ENCODE results near the gene BMP3.

GRCh38 chr4:78825828-78826543, 49.8 kb downstream of the BMP2K start:
- RRBS, result no CpG with 5 or more reads among the region's 11 CpGs

DNA sequence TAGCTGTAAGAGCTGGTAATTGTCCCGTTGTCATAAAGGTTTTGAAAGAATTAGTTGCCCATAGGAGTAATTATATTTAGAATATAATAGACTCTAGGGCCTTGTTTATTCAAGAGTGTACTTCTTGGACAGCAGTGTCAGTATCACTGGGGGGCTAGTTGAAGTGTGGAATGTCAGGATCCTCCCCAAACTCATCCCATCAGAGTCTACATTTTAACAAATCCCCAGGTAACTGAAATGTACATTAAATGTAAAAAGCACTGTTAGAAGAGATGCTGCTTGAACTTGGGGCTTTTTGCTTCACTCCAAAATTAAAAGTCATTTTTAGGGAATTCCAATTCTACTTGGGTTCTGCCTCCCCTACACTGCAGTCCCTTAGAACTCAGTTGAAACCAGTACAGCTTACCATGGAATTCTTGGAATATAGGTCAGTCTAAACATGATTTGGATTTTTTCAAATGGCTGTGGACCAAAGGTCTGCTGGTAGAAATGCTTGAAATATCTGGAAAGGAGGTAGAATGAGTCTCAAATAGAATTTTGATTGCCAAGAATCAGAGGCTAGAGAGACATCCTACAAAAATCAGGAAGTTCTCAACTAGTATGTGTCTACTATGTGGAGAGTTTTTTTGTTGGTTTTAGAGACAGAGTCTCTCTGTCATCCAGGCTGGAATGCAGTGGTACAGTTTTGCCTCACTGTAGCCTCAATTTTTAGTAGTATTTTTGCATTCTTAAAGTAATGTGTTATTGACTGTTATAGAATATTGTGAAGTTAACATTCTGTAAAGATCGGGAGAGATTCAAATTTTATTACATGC, 53.8 kb downstream of the PAQR3 start:
- RRBS, result no CpG with 5 or more reads among the region's 2 CpGs

DNA sequence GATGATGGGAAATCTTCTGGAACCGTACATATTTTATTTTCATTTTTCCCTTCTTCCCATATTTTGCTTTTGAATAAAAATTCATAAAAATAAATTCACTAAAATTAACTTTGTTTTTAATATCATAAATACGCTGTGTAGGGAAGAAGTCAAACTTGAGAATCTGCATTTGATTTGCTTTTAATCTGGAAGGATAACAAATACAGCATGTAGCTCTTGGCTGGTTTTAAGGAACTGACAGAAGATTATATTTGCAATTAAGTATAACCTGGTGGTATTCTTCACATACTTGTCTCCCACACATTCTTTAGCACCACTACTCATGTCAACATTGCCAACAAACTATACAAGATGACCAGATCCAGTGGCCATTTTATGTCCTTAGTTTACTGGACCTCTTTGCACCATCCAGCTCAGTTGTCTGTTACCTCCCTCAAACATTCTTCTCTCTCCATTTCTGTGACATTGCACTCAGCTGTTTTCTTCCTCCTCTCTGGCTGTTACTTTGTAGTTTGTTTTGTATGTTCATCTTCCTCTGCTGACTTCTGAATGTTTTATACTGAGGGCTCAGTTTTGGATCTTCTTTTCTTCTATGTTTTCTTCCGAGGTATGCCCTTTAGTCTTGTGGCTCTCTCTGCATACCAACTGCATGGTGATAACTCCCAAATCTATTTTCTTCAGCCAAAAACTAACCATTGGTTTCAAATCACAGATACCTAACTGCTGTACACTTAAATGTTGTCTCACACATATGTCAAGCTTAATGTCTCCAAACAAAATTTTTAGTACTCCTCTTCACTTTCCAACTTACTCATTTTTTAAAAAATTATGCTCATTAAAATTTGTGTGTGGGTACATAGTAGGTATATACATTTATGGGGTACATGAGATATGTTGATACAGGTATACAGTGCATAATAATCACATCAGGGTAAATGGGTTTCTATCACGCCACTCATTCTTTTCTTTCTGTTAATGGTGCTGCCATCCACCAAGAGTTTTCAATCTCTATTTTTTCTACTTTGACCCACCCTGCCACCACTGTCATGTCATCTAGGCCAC, 31.0 kb downstream of the PAQR3 start:
- RRBS, result no CpG with 5 or more reads among the region's 4 CpGs

DNA sequence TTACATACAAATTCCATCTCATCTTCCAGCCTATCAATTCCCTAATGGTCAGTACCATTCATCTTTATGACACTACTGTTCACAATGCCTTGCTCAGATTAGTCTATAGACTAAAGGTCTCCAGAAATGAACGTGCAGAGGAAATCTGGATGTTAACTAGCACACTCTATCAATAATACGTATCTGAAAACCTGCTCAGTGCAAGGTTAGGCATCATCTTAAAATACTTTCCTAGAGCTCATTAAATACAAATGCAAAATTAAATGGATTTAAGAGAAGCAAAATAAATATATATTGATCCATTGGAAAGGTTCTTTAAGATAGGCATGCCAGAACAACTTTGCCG, 3.7 kb downstream of the PAQR3 start:
- RRBS, result no CpG with 5 or more reads among the region's 3 CpGs

GRCh38 chr4:80124669-80125795, 52.0 kb upstream of the ANTXR2 start:
- RRBS, result no CpG with 5 or more reads among the region's 2 CpGs

- RRBS, result 92% methylated on average over 33 of the region's 87 CpGs
These were observed at the start of gene BMP3 for GRCh38 chr4:81030467-81031509. BMP3 (plus strand) TSS chr4:81030708.

GRCh38 chr4:81032705-81033318, 2.3 kb downstream of the BMP3 start:
- RRBS, result no CpG with 5 or more reads among the region's 2 CpGs

DNA sequence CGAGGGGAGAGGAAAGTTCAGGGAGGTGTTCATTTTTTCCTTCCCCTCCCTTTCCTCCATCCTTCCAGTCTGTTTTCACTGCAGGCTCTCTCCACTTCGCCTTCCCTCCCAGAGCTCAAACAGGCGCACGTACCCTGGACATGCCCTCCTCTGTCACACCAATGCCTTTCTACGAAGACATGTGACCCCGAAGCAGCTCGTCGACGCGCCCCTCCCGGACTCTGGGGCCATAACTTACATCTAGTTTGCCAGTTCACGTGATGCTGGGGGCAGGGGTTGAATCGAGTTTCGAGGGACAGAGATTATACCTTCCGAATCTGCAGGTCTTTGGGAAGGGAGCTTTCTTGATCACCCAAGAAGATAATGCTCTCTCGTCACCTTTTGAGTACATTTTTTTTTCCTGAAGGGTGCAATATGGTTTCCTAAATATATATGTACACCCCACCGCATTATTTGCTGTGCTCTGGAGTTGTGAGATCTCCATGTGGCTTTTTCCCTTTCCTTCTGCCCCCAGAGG, 533 bp upstream of the PRKG2 start:
- RRBS, result no CpG with 5 or more reads among the region's 17 CpGs

DNA sequence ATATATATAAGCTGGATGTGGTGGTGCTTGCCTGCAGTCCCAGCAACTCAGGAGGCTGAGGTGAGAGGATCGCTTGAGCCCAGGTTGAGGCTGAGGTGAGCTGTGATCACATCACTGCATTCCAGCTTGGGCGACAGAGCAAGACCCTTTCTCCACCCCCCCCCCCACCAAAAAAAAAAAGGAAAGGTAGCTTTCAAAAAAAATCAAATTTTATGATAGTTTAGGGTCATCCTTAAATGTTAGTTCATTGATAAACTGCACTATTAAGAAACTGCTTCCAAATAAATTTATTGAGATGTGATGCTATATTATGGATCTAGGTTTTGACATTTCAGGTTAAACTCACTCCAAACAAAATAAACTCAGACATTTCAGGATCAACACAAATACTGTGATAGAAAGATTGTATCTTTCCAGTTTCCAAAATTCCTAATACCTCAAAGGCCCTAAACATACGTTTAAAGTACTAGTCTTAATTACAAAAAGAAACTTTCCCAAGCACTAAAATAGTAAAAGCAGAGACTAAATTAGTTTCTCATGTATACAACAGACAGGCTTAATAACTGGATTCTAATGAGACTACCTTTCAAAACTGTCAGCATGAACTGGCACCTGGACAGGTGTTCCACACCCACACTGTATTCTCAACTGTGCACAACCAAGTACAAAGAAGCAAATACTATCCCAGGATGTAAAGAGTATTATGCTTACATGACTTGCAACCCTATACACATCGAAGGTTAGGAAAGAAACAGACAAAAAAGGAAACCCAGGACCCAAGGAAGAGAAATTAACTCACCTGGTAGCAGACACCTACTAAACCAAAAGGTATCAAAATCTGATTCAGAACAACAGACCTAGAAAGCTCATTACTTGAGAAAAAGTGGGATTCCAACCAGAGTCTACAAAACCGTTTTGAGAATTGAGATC, 25.5 kb downstream of the HNRNPD start:
- RRBS, result no CpG with 5 or more reads among the region's 5 CpGs

DNA sequence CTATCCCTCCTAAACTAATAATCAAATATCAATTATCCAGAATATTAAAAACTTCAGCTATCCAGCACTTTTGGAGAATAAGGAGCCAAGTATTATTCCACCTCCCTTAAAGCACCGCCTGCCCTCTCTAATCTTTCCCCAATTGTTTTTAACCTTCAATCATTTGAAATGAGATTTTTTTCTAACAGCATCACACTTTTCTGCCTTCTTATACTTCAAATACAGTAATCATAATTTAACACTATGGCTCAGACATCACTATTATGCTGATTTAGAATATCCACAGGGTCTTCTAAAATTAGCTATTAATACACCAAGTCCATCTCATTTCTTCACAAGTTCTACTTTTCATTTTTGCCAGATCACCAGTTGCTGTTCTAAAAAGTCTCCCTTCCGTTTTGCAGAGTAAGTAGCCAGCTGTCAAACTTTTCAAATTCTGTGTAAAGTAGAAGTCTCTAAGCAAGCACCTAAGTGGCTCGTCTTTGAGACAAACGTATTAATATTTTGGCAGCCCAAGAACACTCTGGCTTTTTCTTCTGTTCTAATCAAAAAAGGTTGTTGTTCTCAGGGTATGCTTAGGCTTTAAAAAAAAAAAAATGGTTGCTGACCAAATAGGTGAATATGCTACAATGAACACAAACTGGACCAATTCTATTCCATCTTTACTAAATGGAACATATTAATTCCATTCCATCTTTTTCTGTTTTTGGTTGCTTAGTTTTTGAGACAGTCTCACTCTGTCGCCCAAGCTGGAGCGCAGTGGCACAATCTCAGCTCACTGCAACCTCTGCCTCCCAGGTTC, 11.7 kb downstream of the HNRNPD start:
- RRBS, result no CpG with 5 or more reads among the region's 6 CpGs

DNA sequence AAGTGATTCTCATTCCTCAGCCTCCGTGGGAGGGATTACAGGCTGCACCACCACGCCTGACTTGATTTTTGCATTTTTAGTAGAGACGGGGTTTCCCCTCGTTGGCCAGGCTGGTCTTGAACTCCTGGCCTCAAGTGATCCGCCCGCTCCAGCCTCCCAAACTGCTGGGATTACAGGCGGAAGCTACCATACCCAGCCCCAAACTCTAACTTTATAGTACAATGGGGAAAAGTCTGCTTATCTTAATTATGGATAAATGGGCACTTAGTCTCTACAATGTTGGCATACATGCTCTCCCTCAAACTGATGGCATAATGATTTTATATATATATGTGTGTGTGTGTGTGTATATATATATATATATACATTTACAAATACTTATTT, 11.1 kb downstream of the HNRNPD start:
- RRBS, result no CpG with 5 or more reads among the region's 7 CpGs

DNA sequence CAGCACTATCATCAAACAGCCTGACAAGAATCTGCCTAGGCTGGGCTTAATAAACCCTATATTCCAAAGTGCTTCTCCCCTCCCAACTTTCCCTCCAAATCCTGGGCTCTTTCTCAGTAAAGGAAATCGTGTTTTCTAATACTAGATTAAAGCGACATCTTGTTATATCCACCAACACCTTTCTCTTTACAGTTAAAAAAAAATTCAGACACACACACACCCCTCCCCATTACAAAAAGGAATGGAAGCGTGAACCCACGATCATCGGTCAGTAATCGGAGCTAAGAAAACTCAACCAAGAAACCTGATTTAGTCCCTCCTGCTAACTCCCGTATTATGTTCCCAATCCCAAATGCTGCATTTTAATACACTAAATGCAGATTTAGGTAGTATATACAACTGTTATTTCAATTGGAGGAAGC, 1.8 kb downstream of the HNRNPD start:
- RRBS, result no CpG with 5 or more reads among the region's 7 CpGs

DNA sequence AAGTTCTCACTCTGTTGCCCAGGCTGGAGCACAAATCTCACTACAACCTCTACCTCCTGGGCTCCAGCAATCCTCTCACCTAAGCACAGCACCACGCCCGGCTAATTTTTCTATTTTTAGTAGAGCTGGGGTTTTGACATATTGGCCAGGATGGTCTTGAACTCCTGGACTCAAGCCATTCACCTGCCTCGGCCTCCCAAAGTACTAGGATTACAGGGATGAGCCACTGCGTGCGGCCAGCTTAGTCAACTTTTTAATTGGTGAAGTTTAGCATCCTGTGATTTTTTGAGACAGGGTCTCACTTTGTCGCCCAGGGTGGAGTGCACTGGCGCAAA, 8.4 kb downstream of the HNRNPDL start:
- RRBS, result no CpG with 5 or more reads among the region's 7 CpGs

DNA sequence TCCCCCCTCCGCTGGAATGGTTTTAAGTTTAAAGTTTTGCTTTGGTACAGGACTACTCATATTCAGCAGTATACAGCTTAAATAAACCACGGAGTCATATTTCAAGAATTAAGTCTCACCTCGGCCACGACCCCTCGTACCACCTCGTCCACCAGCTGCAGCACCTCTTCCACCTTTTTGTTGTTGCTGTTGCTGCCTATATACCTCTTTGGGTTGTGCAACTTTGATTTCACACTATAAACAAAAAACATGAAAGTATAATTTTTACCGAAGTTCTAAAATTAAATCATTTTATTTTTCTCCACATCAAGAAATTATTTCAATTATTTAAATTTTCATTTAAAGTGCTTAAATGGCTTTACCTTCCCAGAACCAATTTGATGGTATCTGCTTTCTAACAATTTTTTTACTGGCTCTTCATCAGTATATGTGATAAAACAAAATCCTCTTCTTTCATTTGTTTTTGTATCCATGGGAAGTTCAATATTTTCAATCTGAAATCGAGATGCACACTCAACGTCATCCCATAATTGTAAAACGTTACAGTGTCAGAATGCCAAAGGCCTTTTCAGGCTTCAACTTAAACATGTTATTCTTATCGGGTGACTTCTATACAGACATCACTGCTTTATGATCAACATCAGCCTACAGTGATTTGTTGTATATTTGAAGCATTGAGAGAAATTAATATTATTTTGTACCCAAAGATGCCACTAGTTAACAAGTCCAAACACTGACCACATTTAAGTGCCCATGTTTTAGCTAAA, 3.0 kb downstream of the HNRNPDL start:
- RRBS, result no CpG with 5 or more reads among the region's 11 CpGs

DNA sequence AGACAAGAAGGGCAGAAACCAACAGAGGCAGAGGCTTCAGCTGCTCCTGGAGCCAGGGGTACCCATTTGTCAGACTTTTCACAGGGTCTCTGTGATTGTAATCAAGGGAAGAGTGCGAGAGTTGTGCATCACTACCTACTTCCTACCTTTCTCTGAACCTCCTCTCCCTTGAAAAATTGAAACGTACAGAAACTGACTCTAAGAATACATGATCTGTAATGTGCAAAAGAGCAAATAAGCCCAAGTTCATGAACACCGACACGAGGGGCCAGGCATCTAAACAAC, 4.5 kb downstream of the TMEM150C start:
- RRBS, result no CpG with 5 or more reads among the region's 4 CpGs

- RRBS, result no CpG with 5 or more reads among the region's 11 CpGs
These were observed 51.8 kb downstream of the SCD5 start for GRCh38 chr4:82746572-82747345.

DNA sequence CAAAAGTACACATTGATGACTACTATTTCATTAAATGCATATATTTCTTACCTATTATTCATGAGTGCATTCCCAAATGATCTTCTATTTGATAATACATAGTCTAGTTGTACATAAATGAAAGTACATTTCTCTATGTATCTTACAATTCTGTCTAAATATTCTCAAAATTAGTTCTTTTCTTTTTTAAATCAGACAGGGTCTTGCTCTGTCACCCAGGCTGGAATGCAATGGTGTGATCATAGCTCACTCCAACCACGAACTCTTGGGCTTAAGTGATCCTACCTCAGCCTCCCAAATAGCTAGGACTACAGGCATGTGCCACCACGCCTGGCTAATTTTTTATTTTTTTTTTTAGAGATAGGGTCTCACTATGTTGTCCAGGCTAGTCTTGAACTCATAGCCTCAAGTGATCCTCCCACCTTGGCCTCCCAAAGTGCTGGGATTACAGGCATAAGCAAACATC, 30.6 kb downstream of the SEC31A start:
- RRBS, result no CpG with 5 or more reads among the region's 2 CpGs

DNA sequence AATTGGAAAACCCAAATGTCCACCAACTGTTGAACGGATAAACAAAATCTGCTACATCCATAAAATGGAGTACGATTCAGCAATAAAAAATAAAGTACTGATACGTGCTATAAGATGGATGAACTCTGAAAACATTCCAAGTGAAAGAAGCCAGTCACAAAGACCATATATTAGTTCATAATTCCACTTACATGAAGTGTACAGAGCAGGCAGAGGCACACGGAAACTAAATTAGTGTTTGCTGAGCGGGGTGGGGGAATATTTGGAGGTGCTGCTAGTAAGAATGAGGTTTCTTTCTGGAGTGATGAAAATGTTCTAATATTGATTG, 1.6 kb upstream of the THAP9 start:
- RRBS, result no CpG with 5 or more reads among the region's 5 CpGs

DNA sequence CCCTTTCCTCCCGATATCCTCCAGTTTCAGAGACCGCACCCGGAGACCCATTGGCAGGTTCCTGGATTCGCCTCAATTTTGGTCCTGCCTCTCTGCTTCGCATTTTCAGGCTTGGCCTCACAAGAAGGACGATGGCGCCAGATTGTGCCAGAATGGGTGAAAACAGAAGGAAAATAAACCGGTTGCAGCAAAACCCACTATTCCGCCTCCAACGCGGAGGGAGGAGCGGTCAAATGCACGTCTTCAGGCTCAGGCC, 274 bp upstream of the THAP9 start:
- RRBS, result 33% methylated on average over 3 of the region's 13 CpGs

All from HCT116 (cell line).